ENCODE results near the genes CNTNAP5 and TEX51.

DNA sequence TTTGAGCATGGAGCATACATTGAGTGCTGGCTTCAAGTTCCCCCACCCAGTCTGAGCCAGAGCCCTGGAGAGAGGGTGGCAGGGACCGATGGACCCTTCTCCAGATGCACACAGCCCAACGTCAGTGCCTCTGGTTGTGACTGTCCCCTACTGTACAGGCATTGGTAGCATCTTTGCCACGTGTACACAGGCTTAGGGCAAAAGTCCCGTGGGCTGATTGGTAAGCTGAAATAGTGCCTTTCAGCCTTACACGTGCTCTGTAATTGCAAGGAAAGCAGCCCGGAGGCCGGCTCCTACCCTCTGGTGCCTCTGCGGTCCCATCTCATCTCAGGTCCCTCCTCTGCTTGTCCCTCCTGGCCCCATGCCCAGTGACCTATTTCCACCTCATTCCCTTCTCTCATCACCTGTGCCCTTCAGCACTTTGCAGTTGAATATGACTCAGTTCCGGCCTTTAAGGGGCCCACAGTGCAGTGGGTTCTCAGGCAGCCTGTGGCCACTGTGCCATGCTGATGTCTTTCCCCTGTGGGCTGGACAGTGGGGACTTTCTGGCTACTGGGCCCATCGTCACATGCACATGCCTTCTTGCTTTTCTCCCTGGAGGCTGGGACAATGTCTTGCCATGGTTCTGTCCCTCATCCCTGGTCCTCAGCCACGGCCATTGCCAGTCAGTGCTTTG is 154.2 kb downstream of the INHBB start:
- RRBS = no CpG with 5 or more reads among the region's 11 CpGs

- RRBS = no CpG with 5 or more reads among the region's 22 CpGs
Measured at GRCh38 chr2:120552396-120553283, 183.0 kb upstream of the GLI2 start.

DNA sequence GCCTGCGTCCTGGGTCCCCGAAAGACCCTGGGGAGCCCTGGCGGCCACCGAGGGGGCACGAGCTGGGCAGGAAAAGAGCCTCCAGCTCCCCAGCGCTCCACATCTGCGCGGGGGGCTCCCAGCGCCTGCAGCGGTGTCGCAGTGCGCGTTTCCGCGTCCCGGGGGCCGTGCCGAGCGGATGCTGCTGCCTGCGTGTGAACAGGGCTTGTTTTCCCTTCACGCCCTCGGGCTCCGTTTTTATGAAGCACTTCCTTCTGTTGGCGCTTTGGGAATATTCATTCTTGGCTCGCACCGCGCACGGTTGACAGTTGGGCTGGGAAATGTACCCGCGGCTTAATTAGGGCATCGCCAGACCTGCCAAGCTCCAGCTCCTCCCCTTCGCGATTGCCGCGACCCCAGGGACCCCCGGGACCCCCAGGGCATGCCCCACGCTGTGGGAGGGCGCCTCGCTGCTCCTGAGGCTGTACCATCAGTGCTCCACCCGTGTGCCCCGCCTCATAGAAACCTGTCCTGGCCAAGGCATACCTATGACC is 158.8 kb upstream of the GLI2 start:
- RRBS = no CpG with 5 or more reads among the region's 41 CpGs

DNA sequence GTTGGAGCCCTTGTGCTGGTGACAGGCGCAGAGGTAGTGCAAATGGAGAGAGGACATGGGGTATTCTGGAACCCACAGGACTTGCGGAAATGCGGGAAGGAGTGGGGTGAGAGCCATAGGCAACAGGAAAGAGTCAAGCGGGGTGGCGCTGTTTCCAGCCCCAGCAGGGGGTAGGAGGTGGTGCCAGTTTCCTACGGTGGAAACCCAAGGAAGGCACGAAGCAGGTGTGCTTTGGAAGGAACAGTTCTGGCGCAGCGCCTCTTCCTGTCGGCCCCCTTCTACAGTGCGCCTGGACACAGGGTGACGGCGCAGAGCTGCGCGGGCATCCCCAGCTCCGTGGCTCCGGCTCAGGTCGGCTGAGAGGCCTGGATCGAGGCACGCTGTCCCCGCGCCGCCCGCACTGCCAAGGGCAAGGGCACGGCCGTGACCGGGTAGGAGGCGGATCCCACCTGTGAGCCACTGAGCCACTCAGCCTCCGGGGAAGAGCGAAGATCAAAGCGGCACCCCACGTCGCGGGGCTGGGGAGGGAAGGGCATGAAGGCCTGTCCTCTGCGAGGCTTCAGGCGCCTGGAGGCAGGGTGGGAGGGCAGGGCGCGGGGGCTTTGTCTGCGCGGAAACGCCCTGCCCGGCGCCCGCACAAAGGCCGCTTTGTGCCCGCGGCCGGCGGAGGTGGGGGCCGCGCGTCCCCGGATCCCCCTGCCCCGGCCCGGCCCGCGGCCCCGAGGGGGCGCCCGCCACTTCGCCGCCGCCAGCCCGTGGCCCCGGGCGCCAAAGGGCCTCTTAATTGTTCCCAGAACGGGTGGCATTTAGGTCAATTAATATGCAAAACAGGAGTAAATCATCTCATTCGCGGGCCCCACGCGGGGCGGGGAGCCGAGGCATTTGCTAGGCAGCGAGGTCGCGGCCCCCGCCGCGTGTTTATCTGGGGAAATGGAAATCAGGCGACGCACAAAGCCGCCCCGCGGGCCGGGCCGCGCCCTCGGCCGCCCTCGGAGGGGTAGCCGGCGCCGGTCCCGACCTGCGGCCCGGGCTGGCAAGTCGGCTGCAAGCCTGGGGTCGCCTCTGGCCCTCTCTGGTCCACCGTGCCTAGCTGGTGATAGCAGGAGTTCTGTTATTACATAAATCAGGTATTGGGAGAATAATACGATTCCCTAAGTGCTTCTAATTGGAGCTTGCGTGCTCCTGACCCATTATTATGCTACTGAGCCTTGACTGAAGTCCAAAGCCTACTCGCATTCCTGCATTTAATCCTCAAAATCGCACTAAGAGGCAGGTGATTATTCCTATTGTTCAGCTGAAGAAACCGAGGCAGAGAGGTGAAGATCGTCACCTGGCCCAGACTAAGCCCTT is 148.5 kb upstream of the GLI2 start:
- RRBS = 93% methylated on average over 25 of the region's 105 CpGs

DNA sequence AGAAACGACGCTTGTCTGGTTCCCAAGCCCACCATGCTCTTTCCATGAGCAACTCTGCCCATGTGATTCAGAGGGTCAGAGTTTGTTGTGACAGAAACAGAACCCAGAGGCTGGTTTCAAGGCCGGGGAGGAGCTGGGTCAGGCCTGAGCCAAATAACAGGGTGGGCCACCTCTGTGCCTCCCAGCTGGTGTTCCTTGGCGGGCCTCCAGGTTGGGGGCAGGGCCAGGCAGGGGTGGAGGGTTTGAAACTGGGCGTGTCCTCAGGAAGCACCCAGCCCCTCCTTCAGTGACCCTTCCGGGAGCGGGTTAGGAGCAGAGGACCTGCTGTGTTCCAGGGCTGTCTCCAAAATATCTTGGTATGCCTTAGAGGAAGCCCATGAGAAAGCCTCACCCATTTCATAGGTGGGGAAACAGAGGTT is 74.9 kb upstream of the GLI2 start:
- RRBS = no CpG with 5 or more reads among the region's 7 CpGs

GRCh38 chr2:120740352-120740781 is 4.7 kb downstream of the GLI2 start:
- RRBS = no CpG with 5 or more reads among the region's 8 CpGs

GRCh38 chr2:120868019-120868463 is 132.4 kb downstream of the GLI2 start:
- RRBS = no CpG with 5 or more reads among the region's 18 CpGs

- RRBS = no CpG with 5 or more reads among the region's 20 CpGs
Measured at GRCh38 chr2:120879322-120880046, 143.8 kb downstream of the GLI2 start.

DNA sequence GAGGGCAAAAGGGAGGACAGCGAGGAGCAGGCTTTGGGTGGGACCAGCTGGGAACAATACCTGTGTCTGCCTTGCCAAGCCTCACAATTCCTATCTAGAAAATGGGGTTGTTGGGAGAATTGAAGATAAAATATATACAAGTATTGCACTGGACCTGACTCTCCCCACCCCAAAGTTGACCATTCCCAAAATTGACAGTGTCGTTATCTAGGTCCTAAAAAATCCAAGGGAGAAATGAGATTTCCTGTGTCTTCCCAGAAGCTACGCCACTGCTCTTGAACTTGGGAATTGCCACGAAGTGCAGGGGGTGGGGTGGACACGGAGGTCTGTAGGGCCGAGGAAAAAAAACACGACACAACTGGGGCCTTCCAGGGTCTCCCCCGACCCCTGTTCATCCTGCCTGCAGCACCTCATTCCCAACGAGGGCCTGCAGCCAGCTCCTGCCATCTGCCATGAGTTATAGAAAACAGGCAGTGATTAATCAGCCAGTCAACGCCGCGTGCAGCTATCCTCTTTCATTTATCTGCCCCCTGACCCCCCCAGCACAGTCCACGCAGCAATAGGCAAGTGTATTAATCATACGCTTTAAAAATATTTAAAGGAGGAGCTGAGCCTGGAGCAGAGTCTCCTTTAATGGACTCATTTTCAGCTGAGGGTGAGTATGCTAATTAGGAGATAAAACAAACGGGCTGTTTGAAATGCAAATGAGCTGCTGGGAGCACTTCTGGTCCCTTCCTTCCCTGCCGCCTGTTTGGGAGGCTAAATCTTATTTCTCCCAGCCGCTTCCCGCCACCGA is 210.0 kb downstream of the TFCP2L1 start:
- RRBS = no CpG with 5 or more reads among the region's 19 CpGs

- RRBS = no CpG with 5 or more reads among the region's 5 CpGs
Measured at GRCh38 chr2:121151656-121152194, 133.3 kb downstream of the TFCP2L1 start.

DNA sequence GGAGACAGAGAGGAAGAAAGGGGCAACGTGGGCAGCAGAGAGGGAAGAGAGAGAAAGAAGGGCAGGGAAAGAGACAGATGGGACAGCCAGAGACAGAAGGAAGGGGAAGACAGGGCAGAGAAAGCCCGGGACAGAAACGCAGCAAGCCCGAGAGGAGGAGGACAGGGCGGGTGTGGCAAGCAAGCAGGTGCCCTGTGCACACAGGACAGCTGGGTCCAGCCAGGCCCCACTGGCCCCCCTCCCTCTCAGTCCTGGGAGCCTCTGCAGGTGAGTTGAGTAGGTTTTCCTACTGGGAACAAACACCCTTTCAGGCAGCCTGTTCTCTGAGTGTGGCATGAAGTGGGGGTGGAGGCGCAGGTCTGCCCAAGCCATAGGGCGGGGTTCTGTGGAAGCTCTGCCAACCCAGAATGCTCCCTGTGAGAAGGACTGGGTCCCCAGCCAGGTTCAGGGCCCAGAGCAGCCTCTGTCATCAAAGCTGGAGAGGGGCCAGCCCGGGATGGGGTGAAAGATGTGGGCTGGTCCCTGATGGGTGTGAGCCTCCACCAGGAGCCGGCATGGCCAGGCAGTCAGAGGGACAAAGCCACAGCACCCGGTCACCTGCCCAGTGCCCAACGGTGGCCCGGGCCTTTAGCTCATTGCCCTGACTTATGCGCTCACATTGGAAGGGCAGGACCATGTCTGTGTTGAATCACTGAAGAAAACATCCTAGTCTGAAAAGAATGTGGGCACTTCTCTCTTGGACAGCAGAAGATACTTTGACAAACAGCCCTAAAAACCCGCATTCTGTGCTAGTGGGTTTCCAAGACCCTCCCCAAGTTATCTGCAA is 129.4 kb downstream of the TFCP2L1 start:
- RRBS = 65% methylated on average over 2 of the region's 14 CpGs

DNA sequence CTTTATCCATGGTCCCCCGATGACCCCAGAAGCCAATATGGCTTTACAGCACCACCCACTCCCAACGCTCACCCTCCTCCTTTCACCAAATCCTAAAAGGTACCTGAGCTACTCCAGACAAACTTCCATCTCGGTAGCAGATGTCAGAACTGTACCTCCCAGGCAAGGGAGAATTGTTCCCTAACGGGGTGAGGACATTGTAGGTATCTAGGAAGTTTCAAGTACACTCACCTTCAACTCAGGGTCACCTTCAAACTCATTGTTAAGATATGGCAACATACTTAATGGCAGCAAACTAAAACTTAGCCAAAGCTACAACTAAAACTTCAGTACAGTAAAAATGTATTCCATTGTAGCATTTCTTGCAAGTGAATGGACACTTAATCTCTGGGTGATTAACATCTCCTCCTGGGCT is 1.5 kb downstream of the TFCP2L1 start:
- RRBS = no CpG with 5 or more reads among the region's 4 CpGs

DNA sequence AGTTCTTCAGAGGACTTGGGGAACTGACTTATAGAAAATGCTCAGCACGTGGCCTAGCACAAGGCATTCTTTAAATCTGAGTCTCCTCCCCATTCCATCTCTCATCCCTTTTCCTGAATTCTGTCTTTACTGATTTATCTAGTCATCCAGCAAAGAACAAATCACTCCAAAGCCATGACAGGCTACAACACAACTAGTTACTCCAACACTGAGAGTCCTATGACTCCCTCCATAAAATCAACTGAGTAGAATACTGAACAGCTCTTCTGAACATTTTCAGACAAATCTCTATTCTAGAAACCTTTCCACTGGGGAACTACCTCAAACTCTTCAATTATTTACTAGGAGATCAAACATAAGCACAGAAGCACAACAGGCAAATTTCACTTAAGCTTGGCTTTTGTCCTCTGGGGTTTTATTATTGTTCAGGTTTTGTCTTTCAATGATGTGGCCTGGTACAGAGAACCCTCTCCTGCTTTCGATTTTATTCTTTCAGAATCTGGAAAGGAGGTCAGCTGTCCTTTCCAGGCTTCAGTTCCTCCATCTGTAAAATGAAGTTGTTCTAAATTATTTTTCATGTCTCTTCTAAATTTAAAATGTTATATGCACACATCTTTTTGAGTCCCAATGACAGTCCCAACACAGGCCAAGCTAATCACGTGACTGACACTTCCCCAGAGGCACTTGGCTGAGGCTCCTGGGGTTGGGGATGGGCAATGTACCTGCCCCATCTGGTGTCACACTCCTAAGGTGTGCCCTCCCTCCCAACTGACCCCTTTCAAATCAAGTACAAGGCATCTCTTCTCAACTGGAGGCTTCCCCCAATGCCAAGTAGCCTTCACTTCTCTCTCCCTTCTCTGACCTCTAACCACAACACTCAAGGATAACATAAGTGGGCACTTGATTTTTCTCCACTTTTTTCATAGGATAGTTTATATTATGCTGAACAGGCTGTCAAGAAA is 86.7 kb downstream of the CLASP1 start:
- RRBS = no CpG with 5 or more reads among the region's 3 CpGs

DNA sequence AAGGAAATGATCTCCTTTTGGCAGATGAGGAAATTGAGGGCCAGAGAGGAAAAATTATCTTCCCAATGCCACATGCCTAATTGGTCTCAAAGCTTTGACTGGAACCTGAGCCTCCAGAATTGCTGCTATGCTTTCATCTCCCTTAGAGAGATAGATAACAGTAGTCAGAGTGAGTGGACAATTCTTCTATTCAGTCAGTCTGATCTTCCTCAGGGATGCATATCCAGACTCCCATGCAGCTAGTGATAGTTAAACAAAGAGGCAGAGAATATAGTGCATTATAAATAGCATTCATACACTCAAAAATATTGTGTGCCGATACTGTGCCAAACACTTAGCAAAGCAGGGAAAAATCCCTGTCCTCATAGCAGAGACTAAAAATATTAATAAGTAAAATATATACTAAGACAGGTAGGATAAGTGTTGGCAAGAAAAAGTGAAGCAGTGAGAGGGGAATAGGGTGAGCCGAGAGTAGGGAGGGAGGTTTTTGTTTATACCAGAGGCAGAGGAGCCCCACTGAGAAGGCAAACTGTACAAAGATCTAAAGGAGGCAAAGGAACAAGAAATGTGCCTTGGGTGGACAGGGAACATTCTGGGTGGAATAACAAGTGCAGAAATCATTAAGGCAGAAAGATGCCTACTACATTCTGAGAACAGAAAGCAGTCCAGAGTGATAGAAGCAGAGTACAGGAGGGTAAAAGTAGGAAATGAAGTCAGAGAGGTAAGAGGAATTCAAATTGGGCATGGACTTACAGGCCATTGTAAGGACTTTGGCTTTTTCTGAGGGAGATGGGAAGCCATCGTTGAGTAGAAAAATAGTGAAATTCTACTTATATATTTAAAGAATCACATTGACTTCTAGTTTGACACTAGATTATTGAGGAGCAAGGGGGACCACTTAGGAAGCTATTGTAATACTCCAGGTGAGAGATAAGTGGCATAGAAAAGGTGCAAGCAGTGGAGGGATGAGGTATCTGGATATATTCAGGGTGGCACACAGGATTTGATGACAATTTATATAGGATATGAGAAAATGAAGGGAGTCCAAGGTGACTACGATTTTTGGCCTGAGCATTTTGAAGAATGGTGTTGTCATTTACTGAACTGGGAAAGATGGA is 4.2 kb upstream of the CLASP1 start:
- RRBS = no CpG with 5 or more reads among the region's 4 CpGs

- RRBS = no CpG with 5 or more reads among the region's 16 CpGs
Measured at GRCh38 chr2:122661281-122661858, 905.9 kb downstream of the TSN start.

DNA sequence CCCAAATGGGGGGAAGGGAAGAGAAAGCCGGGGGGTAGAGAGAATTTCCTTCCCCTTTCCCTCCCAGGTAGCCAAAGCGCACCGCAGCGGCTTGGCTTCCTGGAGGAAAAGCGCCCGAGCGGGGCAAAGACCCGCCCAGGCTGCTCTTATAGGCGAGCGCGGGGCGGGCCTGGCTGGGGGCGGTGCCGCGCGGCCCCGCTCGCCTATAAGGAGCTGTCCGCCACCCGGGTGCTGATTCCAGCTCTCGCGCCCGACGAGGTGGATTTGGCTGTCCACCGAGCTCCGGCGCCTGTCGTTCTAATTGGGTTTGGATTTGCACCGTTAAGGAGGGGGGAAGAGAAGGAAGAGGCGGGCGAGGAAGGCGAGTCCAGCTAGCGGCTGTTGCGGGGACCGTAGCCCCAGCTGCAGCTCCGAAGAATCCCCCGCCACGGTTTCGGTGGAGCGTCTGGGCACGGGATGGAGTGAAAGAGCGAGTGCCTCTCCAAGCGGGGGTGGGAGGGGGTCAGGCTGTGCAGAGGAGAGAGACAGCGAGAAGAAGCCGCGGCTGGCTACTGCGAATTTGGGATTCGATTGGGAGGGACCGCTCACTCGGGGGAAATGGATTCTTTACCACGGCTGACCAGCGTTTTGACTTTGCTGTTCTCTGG is at the start of gene CNTNAP5:
Gene CNTNAP5, plus strand, starts transcription at position 234 of the 647 bp plus-strand sequence.
- RRBS = 91% methylated on average over 7 of the region's 52 CpGs

GRCh38 chr2:124986918-124987284 is 961.8 kb downstream of the CNTNAP5 start:
- RRBS = no CpG with 5 or more reads among the region's 8 CpGs

DNA sequence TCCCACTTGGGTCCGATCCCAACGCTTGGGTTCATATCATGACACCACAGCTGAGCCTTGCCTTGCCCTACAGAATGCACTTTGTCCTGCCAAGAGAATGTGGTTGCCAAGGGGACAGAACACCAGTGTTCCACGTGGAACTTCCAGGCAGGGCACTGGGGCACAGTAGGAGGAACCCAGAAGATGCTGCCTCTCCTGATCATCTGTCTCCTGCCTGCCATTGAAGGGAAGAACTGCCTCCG is at the start of gene TEX51:
Gene TEX51, plus strand, starts transcription at position 155 of the 242 bp plus-strand sequence.
- RRBS = no CpG with 5 or more reads among the region's 4 CpGs

DNA sequence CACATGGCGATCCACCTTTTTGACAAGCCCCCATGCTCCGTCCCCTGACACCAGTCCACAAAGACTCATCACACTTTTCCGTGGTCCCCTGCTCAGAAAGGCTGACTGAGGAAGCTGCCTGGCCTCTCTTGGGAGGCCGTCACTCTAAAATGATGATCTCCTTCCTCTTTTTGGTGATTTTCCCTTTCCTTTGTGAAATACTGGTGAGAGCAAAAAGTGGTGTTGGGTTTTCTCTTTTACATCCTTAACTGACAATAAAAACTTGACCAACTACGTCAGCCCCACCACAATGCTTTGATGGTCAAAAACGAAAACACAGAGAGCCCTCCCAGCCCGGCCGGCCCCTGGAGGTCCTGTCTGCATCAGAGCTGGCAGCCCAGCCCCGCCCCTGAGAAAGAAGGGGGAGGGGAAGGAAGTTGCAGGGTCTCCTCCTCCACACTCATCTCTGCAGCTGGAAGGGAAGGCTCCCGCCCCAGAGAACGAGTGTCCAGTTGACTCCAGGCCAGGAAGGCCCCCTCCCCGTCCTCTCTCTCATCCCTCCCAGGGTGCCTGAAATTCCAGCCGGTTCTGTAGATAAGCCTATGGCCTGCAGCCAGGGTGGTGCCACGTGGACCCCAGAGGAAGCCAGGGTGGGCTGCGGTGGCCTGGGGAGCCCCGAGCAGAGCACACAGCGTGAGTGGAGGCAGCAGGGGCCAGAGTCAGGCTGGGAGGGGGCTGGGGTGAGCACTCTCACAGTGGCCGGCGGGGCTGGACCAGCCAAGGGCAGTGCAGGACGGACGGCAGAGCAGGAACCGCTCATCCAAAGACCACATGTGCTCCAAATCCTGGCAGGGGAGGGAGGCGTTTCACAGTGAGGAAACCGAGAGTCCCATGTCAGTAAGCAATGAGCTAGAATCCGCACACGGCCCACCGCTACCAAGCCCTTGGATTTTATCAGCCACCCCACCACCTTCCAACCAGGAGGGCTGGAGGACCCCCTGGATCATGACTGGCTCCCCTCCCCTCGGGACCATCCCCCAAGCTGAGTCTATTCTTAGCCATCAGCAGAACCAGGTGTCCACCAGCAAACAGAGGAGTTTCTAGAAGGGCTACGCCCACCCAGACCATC is 19.7 kb downstream of the BIN1 start:
- RRBS = no CpG with 5 or more reads among the region's 29 CpGs

DNA sequence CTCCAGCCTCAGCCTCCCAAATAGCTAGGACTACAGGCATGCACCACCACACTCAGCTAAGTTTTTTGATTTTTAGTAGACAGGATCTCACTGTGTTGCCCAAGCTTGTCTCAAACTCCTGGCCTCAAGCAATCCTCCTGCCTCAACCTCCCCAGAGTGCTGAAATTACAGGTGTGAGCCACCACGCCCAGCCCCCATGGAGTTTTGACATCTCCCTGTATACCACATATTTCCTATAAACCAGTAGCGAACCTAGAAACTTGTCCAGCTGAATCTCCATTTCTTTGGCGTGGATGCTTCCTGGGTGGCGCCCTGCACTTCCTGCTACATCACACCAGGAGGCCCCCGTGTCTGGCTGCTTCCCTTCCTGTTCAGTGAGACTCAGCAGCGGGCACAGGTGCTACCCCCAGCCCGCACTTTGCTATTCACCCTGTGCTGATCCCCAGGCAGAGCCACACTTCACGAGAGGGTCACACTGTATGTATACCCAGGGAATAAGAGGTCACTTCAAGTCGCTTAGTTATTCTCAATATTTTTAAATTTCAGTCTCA is 35.1 kb downstream of the CYP27C1 start:
- RRBS = no CpG with 5 or more reads among the region's 9 CpGs

Data from HCT116 (cell line).